T-cell (primary cell): Measurements from ENCODE around the gene HERPUD2.

DNA sequence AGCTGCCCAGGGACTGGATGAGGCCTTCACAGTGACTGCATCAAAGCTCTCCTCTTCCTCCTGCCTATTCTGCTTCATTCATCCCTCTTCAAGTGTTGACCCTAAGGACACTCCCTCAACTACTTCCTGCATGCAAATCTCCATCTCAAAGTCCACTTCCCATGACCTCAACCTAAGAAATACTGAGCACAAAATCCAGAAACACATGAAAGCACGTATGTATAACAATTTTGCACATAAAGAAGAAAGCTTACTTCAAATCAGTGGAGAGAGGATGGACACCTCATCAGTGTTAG lies 182.4 kb downstream of the AVL9 start:
- PRO-cap, 7 experiments: no peak in any of the 7 experiments

- PRO-cap, 7 experiments: no peak in any of the 7 experiments
These were observed 28.4 kb downstream of the KBTBD2 start for GRCh38 chr7:32862971-32863748.

DNA sequence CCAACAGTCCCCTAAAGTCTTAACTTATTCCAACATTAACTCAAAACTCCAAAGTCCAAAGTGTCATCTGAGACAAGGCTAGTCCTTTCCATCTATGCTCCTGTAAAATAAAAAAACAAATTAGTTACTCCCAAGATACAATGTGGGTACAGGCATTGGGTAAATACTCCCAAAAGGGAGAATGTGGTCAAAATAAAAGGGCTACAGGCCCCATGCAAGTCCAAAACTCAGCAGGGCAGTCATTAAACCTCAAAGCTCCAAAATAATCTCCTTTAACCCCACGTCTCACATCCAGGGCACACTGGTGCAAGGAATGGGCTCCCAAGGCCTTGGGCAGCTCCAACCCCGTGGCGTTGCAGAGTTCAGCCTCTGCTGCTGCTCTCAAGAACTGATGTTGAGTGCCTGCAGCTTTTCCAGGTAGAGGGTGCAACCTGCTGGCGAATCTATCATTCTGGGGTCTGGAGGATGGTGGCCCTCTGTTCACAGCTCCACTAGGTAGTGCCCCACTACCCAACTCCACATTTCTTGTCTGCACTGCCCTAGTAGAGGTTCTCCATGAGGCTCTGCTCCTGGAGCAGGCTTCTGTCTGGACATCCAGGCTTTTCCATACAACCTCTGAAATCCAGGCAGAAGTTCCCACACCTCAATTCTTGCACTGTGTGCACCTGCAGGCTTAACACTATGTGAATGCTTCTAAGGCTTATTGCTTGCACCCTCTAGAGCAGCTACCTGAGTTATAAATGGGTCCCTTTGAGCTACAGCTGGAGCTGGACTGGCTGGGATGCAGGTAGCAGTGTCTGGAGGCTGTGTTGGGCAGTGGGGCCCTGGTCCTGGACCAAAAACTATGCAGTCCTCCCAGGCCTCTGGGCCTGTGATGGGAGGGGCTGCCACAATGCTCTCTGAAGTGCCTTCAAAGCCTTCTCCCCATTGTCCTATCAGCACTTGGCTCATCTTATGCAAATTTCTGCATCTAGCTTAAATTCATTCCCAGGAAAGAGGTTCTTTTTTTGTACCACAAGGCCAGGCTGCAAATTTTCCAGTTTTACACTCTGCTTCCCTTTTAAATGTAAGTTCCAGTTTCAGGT lies 26.4 kb downstream of the KBTBD2 start:
- PRO-cap, 7 experiments: peak in 1 of 7 experiments; most common minus-strand start position 522 of the sequence (in 1)

- PRO-cap, 7 experiments: no peak in any of the 7 experiments
These were observed 35.6 kb downstream of the FKBP9 start for GRCh38 chr7:32992943-32993209.

- PRO-cap, 7 experiments: no peak in any of the 7 experiments
These were observed 7.5 kb upstream of the NT5C3A start for GRCh38 chr7:33070159-33070484.

GRCh38 chr7:33725826-33726229 lies 179.5 kb upstream of the BMPER start:
- PRO-cap, 7 experiments: no peak in any of the 7 experiments

DNA sequence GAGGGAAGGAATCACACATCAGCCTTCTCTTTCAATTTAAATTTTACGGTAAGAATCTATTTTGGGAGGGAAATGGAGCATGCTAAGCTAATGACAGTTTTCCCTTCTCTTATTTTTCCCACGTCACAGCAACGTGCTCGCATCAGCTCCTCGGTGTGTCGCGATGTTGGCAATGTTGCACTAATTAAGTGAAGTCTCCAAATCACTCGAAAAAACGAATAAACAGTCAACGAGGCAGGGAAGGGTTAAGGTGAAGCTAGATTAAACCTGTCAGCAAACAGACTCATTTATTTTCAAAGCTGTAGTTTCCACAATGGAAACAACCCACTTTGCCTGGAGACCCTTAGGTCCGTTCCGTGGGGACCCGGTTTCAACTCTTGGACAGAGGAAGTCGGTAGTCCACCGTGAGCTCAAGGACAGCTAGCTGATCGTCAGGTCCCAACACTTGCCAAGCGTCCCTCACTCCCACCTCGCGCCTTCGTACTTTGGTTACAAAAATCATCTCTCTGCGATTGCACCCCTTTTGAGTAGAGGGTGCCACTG lies 1.6 kb upstream of the BMPER start:
- PRO-cap, 7 experiments: no peak in any of the 7 experiments

DNA sequence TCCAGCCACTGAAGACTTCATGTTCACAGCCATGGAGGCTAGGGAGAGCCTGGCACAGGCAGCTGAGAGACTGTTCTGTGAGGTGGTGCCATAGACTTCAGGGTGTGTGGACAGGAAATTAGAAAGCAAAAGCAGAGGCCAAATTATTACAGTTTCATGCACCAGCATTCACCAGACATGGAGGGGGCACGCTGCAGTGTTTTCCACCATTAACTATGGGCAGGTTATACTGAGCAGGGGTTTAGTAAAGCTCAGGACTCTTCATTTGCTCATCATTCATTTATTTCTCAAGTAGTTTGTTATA lies 191.8 kb downstream of the BMPER start:
- PRO-cap, 7 experiments: no peak in any of the 7 experiments

GRCh38 chr7:34757917-34758640 lies 100.1 kb downstream of the NPSR1 start:
- PRO-cap, 7 experiments: no peak in any of the 7 experiments

GRCh38 chr7:35003594-35004593 lies 33.4 kb downstream of the DPY19L1 start:
- PRO-cap, 7 experiments: no peak in any of the 7 experiments

DNA sequence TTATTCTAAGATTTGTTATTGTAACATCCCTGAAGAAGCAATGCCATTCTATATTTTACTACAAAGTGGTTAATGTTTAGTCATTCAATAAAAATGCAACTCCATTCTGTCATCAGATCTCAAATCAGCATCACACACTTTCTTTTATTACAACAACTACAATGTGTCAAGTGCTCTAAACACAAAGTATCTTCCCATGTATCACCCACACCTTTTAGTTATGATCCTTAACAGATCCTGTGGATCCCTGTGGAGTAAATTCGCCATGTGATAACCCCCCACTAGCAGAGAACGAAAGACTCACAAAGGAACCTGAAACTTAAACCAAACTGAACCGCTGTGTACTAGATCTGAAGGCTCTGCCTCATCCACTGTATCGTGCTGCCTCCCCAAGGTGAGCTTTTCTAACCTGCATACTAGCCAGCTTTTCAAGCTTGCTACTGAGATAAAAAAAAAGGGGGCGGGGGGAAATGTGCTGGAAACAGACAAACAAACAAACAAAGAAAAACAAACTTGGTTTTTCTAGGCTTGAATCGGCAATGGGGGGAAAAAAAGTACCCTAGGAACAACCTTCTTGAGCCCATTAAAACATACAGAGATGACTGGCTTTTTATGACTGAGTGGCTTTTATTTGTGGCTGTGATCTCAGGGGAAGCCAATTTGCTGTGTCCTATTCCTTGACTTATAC lies 1.7 kb downstream of the DPY19L1 start:
- PRO-cap, 7 experiments: no peak in any of the 7 experiments

DNA sequence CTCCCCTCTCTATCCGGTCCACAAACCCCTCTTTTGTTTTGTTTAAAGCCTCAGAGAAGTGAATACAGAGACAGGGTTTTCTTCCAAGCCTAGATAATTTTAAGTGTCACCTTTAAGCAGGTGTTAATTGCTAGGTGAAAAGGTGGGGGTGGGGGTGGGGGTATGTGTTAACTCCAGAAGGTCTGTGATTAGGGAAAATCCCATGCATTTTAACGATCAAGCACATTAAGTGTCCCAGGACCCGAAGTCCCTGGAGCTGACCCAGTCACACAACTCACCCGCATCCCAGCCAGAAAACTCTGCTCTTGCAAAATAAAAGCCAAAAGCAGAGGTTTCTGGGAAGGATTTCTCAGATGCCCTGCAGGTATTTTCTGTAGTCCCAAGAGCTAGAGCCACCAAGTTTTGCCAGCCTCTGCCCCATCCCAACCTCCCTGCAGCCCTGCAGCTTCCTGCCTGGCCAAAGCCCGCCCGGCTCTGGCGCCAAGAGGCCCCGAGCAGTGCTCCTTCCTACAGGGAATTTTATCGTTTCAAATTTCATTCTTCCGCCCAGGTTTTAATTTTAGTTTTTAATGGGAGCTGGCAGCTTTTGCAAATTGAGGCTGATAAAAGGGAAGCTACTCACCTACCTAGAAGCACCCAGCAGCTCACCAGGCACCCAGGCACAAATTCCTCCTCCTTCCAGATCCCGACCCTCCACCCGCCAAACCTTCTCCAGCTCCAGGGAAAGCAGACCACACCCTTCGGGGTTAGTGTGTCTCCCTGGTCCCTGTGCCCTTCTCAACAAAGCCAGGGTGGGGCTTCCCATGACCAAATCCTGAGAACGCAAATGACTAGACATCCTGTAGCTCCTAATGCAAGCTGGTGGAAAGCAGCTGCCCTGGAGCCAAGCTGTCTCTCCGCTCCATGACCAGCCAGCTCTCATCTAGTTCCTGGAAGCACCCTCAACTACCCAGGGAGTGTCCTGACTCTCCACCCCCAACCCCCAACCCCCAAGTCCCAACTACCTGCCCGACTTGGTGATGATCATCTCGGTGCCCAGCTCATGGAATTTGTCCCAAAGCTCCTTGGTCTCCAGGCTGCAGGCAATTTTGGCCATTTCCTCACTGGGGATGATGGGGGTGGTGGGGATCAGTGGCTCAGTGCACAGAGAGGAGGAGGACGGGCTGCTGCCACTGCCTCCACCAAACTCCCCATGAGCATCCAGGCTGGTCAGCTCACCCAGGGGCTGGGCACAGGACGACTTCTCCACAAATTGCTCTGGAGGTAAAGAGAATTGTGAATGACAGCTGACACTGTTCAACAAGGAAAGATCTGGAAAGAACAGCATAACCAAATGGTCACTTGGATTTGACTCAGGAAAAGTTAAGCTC lies 4.5 kb downstream of the TBX20 start:
- PRO-cap, 7 experiments: no peak in any of the 7 experiments

DNA sequence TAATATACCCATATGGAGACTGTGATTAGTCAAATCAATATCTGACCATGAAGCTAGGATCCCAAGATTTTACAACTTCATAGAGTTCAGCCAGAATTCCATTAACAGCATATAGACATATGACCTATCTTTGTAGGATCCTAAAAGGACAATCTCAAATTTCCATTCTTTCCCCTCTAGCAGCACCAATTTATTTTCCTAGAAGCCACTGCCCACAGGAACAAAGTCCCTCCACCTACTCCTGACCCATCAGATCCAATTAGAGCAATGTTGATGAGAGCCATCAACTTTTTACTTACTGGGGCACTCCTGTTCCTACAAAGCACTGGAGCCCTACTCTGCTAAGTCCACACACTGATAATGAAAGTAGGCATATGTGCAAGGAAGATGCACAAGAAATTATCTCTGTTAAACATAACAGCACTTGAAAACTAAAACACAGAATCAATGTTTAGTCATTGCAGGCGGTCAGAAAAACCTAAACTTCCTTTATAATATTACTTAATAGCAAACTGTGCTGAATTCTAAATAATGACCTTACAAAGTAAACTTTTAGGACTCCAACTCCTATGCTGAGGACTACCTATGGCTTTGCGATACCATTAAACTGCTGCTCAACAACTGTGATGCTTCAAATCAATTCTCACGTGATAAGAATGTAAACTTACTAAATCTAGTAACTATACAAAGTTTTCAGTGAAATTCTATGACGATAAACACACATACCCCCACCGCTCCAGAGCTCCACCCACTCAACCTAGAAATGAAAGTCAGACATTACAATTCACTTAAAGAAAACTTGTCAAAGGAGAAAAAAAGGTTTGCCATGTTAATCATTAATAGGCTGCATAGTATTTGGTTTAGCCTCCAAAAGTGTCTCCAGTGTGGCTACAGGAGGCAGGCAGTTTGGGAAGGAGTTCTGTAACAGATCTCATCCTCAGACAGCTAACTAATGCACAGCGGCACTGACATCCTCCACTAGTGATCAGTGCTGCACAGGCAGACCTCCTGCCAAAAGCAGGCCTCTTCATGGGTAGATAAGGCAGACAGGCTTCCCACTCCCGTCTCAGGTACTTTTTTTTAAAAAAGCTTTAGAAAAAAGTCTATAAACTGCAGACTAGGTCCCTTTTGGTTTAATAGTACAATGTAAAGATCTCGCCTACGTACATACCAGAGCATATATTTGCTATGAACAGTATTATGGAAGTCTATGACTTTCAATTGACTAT lies 3.3 kb downstream of the HERPUD2 start:
- PRO-cap, 7 experiments: peak in 6 of 7 experiments; most common plus-strand start position 1,014 of the sequence (in 4); most common minus-strand start position 1,010 of the sequence (in 4)

GRCh38 chr7:35694706-35695395 lies at the start of gene HERPUD2:
Gene HERPUD2 (minus strand): TSS chr7:35695135.
- PRO-cap, 7 experiments: peak in 7 of 7 experiments; most common plus-strand start chr7:35695245 (in 7); most common minus-strand start chr7:35695135 (in 4)

DNA sequence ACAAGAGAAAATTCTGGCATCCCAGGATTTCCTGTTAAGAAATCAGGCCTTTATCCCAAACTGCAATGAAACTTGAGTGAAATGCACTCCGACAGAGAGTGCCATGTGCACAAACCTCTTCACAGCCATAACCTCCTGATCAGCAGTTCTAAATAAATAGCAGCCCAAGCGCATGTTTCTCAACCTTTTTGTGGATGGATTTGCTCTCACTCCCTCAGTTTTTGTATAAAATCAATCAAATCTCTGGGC lies 107.7 kb upstream of the EEPD1 start:
- PRO-cap, 7 experiments: no peak in any of the 7 experiments

DNA sequence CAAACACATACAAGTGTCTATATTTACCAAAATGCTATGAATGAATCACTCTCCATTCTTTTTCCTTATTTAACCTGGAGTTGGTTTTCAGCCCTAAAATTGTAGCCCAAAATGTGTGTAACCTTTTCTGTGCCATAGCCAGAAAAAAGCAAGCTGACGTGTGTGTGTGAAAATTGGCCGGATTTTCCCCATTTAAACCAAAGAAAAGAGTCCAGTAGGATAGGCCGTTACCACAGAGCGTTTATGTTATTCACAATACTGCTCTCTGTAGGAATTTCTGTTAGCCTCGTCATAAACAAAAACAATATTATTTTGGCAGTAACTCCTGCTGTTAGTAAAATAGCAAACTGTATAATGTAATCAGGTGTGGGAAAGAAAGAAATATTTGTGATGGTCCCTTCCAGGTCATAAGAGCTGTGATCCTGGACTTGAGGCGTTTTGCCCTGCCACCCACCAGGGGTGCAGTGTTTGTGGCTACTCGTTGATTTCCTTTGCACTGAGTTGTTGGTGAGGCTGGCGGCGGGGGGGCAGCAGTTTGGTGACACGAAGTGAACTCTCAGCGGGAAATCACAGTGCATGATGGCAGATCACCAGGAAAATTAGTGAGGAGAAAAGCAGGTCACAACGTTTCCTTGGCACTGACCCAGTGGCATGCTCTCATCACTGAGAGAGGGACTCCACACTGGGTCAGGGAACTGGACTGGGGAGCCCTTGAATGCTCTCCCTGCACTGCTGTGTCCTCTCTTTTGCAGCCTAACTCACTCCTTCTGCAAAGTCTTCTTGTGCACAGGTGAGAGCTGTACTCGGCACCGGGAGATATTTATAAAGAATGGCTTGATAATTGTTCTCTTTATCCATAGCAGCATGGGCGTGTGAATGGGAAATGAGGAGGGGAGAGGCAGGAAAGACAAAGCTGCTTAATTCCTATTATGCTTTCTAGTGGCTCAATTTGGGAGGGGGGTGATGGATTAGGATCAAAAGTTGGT lies 2.9 kb downstream of the EEPD1 start:
- PRO-cap, 7 experiments: no peak in any of the 7 experiments

- PRO-cap, 7 experiments: no peak in any of the 7 experiments
These were observed 28.5 kb downstream of the EEPD1 start for GRCh38 chr7:36181522-36181917.

DNA sequence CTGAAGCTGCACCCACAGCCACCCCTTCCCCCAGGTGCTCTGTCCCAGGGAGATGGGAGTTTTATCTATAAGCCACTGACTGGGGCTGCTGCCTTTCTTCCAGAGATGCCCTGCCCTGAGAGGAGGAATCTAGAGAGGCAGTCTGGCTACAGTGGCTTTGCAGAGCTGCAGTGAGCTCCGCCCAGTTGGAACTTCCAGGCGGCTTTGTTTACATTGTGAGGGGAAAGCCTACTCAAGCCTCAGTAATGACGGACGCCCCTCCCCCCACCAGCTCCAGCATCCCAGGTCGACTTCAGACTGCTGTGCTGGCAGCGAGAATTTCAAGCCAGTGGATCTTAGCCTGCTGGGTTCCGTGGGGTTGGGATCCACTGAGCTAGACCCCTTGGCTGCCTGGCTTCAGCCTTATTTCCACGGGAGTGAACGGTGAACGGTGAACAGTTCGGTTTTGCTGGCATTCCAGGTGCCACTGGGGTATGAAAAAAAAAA lies 105.4 kb downstream of the EEPD1 start:
- PRO-cap, 7 experiments: no peak in any of the 7 experiments

- PRO-cap, 7 experiments: no peak in any of the 7 experiments
These were observed 105.8 kb downstream of the MATCAP2 start for GRCh38 chr7:36261227-36261648.

DNA sequence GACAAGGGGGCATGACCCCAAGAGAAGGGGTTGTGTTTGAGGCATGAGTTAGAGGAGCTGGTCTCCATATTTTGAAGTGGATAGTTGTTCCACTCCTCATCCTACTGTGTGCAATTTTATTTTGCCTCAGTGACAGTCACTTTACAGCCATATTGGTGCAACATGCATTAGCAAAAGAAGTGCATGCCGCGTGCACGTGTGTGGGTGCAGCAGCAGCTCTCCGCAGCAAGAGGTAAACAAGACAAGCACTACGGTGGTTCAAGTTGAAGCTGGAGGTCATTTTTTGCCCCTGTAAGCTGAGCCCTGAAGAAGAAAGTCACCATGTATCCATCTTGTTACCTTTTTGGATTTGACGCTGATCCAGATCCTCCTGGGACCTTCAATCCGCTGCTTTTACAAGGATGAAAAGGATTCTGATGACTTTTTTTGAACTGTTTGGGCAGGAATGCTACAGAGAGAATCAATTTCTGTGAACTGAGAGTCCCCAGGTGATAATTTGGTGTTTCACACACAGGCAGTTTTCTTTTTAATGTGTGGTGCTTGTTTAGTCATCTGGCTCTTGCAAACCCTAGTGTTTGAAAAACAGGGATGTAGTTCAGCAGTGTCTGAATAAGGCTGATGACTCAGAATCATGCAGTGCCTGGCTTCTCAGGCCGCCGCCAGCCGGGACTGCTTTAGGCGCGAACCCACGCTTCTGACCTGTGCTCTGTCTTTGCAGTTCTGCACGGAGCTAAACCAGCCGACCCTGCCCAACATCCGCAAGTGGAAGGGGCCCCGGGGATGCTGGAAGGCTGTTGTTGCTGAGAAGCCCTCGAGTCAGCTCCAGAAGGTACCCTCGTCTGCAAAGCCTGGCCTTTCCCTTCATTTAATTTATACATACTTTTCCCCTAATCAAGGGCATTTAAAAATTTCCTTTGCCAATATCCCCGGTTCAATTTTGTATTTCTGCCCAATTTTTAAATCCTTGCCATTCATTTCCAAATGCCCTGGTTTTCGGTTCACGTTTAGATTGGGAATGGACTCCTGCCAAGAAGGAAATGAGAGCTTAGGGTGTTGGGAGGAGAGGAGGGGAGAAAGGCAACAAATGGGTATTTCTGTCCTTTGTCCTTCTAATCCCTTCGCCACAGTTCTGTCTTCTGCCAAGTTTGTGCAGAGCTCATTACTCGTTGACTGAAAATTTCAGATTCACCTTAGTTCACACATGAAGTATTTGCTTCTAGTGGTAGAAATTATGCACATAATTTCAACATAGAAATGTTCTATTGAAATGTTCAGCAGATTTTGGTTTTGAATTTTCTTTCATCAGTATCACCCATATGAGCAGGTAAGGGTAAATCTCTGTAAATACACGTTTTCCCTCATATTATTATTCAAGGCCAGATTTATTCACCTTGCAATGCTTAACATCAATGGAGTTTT lies 86.1 kb downstream of the MATCAP2 start:
- PRO-cap, 7 experiments: no peak in any of the 7 experiments